AG04450 (cell line): ENCODE measurements around a stretch of chr10.

DNA sequence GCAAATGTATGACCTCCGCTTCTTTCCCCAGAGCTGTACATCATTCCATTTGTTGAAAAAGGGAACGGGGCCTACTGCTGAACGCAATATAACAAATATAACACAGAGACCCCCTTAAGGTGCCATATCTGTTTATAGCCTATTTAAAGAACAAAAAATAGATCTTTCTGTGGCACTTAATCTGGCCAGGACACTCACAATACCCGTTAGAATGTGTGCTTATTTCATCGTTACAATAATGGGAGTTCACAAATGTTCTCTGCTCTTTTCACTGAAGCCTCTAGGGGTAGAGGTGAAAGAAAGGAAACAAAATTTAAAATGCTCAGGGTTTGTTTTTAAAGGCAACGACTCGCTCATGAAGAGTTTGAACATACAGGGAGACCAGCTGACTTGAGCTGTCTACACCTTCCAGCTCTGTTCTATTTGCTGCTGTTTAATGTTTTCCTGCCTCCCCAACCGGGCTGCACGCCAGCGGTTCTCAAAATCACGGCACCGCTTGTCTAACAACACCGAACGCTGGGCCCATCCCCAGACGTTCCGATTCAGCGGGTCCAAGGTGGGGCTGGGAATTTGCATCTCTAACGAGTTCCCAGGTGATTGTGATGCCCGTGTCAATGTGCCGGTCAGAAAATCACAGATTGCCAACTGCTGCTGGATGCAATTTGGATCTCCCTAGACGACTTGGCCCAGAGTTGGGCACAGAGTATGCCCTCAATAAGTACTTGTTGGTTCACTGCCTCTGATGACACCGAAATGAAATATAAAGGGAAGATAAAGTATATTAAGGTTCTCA lies 28.2 kb downstream of the CELF2 start:
- CAGE, long polyA plus RNA = no peak
- RRBS = no CpG with 5 or more reads among the region's 22 CpGs

DNA sequence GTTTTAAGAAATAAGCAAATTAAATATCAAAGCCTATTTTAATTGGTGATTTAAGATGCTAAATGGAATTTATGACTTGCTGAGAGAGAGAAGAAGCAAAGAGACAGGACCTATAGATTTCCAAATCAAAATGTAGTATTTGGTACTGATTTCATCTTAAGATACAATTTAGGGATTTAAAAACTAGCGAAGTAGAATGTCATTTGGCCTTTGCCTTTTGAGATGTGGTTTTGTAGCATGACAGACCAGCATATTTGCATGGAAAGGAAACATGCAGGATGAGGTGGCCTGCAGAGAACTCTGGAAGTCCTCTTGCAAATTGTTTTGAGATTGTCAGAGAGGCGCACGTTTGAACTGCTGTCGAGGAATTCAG lies 136.5 kb downstream of the CELF2 start:
- CAGE, long polyA plus RNA = no peak
- RRBS = no CpG with 5 or more reads among the region's 4 CpGs

DNA sequence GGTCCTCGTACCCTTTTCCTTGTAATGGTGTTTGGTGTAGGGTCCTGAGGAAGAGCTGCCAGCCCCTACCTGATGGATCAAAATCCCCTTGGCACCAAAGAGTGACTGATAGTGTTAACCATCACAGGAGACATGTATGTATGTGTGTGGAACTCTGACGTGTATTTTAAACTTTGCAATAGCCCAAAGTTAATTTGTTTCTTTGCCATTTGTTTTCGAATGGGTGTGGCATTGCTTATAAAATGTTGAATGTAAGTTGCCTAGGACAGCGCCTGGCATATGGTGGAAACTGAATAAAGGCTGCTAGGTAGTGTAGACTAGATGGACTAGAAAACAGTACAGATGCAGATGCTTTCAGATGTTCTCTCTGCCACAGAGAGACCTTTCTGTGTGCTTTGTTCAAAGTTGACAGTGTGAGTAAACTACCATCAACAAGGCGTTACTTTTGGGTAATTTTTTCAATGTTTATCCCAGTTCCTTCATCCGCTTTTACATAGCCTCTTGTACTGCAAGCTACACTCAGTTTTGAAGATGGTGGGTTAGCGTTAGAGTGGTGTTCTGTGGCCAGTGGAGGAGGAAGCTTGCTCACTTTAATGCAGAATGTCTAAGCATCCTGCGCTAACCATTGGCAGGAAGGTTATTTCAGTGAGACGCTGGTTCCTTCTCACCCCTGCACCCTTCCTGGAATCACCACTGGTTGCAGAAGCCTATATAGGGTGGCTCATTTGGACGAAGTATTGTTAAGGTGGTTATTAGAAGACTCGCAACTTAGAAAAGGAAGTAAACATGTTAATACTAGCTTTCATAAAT lies 158.9 kb downstream of the CELF2 start:
- CAGE, long polyA plus RNA = no peak
- RRBS = no CpG with 5 or more reads among the region's 11 CpGs

GRCh38 chr10:11199800-11200369 lies 182.2 kb downstream of the CELF2 start:
- CAGE, long polyA plus RNA = no peak
- RRBS = no CpG with 5 or more reads among the region's 7 CpGs

GRCh38 chr10:11212609-11213116 lies 195.0 kb downstream of the CELF2 start:
- CAGE, long polyA plus RNA = no peak
- RRBS = no CpG with 5 or more reads among the region's 7 CpGs

- CAGE, long polyA plus RNA = no peak
- RRBS = no CpG with 5 or more reads among the region's 4 CpGs
These were observed 270.3 kb downstream of the CELF2 start for GRCh38 chr10:11288066-11288315.

DNA sequence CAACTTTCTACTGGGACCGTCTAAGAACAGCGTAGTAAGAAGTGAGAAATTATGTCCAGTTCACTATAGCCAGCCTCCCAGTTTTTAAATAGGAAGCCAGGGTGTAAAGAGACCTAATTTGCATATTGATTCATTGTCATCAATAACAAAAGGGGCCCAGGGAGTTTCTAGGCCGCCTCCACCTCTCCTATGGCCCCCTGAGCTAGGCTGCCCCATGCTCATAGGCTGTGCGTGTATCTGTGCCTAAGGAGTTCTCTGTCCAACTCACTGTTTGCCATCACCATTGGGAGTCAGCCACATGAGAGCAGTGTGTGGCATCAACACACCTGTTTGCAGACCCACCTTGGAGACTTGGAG lies 289.1 kb downstream of the CELF2 start:
- CAGE, long polyA plus RNA = no peak
- RRBS = no CpG with 5 or more reads among the region's 4 CpGs

DNA sequence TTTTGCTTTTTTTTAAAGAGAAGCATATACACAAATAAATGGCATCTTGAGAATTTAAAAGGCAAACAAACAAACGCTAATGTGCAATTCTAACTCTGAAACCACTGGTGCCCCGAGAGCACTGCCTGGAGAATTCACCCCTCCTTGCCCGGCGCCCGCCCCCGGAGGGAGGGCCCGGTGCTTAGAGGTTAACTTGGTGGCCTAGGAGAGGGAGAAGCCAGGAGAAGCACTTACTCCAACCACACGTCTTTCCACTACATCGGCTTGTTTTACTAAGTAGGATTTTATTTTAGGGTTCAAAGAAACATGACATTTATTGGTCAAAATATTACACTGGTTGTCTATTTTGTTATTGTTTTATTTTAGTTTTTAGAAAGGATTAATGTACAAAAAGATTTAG lies 282.1 kb downstream of the USP6NL start:
- CAGE, long polyA plus RNA = no peak
- RRBS = no CpG with 5 or more reads among the region's 9 CpGs

DNA sequence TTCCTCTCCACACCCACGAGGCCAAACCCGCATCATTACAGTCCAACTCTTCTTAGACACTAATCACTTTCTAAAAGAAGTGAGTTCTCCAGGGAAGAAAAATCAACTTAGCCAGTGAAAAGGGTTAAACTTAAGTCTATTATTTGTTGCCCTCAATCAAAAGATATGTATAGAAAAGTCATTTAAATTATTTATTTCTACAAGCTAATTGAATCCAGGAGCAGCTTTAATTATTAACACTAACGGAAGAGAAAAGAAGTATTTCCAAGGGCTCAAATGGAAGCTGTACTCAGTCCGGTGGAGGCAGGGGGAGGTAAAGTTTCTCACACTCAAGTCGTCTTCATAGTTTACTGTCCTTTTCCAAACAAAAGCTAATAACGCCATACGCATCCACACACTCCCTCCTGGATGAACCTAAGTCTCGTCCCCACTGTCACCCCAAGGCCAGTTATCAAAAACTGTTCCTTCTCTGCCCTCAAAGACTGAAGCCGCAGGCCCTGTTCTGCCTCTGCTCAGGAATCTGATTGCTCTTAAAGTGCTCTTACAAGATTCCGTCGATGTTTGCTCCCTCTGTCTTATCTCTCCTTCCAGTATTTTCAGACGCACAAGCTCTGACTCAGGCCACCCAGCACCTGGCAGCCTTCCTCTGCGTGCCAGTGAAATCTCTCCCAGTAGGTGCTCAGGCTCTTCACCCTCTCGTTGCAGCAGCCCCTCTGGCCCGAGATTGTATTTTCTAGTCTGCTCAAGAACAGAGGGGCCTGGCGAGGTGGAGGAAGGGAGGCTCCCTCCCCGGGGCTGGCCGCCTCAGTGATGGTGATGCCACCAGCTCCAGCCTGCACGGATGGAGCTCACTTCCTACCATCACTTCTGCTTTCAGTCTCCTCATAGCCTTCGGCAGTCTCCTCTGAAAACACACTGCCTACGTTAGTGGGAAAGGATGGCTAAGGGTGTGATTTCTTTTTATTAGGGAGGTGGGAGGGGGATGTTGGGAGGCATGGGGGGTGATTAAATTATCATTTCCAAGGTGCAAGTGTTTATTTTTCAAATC lies 276.4 kb downstream of the USP6NL start:
- CAGE, long polyA plus RNA = no peak
- RRBS = no CpG with 5 or more reads among the region's 21 CpGs

- CAGE, long polyA plus RNA = no peak
- RRBS = no CpG with 5 or more reads among the region's 3 CpGs
These were observed 217.7 kb downstream of the USP6NL start for GRCh38 chr10:11393890-11394089.

DNA sequence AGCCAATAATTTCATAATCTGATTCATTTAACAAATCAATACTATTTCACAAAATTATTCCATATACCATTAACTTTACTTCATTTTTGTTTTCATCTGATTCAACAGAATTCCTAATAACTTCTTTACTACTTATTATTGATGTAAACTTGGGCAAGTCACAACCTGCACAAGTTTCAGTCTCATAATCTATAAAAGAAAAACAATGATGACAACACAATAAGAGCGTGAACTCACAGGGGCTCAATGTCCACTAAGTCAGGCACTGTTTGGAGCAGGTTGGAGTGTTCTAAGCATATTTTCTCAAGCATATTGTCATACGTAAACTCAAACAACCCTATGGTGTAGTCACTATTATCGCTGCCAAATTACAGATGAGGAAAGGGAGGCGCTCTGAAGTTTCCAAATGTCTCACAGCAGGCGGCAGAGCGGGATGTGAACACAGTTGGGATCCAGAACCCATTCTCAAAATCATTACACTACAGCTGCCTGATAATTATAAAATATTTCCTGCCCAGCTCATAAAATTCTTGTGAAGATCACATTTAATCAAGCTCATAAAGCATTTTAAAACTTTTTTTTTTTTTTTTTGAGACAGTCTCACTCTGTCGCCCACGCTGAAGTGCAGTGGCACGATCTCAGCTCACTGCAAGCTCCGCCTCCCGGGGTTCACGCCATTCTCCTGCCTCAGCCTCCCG lies 64.3 kb downstream of the USP6NL start:
- CAGE, long polyA plus RNA = no peak
- RRBS = no CpG with 5 or more reads among the region's 13 CpGs

DNA sequence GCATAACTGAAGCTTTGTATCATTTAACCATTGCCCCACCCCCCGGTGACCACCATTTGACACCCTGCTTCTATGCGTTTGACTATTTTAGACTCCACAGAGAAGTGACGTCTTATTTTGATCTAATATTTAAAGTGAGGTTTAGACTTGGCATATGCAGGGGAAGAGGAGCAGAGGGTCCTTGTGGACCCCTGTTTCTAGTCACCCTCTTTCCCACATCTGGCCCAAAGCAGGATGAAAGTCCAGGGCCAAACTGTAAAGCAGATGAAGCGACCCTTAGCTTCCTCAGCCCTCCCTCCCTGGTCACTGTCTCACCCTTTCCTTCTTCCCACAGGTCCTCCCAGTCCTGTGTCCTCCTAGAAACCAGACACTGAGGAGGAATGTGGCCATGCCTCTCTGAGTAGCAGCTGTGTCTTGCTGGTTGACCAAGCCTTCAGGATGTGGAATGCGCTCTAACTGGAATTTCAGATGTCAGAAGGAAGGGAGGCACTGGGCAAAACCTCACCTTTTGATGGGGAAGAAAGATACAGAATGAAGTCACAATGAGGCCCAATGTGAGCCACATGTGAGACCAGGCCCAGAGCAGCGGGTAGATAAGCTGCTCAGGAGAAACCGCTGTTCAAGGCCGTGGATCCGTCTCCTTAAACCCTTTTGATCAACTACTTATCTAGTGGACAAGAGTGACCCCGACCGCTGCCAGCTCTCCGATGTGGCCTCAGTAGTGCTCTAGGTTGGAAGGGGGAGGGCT lies 54.9 kb upstream of the ECHDC3 start:
- CAGE, long polyA plus RNA = no peak
- RRBS = no CpG with 5 or more reads among the region's 12 CpGs

GRCh38 chr10:11830615-11831386 lies 7.6 kb downstream of the PROSER2 start:
- CAGE, long polyA plus RNA = no peak
- RRBS = no CpG with 5 or more reads among the region's 5 CpGs

DNA sequence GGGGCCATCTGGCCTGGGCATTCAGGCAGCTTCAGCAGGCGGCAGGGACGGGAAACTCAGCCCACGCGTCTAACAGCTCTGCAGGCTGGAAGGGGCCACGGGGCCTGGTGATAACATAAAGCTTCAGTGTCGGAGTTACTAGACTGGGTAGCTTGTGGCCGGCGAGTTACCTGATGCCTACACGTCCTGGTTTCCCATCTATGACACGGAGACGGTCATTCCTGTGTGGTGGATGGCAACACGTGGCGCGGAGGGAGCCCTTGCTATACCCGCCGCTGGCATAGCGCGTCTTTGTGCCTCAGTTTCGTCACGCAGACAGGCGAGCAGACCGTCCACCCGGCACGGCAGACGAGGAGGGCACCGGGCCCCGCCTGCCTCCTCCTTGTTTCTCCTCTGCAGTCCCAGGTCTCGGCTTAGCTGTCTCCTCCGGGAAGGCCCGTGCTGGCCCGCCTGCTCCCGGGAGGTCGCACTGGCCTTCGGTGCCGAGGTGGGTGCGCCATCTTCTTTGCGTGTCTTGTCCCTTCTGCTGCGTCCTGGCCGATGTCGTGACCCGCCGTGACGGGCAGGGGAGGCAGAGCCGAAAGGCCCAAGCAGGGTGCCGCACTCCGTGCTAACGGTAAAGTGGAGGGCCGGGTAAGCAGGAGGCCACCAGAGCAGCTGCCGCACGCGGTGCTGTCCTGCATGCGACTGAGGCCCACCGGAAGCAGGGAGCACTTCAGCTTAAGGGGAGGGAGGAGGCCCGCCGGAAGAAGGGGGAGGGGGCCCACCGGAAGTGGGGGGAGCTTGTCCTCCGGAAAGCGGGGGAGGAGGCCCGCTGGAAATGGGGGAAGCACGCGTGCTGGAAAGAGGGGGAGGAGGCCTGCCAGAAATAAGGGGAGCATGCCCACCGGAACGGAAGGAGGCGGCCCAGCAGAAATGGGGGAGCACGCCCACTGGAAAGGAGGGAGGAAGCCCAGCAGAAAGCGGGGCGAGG lies 71.1 kb downstream of the PROSER2 start:
- CAGE, long polyA plus RNA = no peak
- RRBS = 82% methylated on average over 16 of the region's 67 CpGs

- CAGE, long polyA plus RNA = no peak
- RRBS = no CpG with 5 or more reads among the region's 8 CpGs
These were observed 83.6 kb downstream of the UPF2 start for GRCh38 chr10:11958879-11959595.

GRCh38 chr10:12350132-12351318 lies 1.2 kb downstream of the CAMK1D start:
- CAGE, long polyA plus RNA = no peak
- RRBS = 2% methylated on average over 17 of the region's 61 CpGs

DNA sequence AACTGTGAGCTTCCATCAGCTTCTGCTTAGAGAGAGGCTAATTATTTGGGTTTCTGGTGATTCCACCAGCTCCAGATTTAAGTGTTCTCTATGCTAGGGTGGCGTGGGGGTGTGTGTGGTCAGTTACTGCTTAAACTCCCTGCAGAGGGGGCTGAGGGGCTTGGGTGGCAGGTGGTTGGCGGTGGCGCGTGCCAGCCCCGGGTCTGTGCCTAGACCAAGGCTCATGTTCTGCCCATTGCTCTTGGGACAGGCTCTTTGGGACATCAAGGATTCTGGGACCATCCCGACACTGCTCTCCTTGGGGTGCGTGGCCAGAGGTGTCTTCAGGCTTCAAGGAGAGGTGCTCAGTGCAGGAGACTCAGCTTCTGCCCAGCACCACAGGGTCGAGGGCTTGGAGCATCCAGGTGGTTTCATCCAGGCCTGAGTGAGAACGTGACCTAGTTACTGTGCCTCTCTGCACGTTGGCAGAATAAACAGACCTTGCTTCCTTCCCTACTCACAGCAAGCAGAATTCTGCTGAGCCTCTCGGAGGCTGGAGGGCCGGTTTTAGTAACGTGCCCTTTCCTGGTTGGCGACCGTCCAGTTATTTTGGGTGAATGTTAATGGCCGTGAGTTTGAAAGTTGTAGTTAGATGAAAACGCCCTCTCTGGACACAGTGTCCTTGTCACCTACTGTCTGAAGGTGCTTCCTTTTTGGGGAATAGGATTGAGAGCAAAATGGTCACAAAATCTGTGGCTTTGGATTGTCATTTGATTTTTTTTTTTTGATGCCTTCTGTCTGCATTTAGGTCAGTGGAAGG lies 39.9 kb downstream of the CAMK1D start:
- CAGE, long polyA plus RNA = no peak
- RRBS = no CpG with 5 or more reads among the region's 17 CpGs

DNA sequence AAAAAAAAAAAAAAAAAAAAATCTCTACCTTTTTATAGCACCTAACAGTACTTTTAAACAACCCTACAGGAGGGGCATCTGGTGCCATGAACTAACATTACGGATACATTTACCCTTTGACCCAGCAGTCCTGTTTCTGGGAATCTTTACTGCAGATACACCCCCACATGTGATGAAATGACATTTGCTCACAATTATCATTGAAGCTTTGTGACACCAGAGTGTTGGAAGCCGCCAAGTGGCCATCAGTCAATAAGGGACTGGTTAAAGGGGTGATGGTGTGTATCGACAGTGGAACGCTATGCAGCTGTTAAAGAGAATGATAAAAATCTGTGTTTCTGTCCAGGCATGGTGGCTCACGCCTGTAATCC lies 107.4 kb downstream of the CAMK1D start:
- CAGE, long polyA plus RNA = no peak
- RRBS = no CpG with 5 or more reads among the region's 5 CpGs

- CAGE, long polyA plus RNA = no peak
- RRBS = no CpG with 5 or more reads among the region's 5 CpGs
These were observed 149.9 kb downstream of the CAMK1D start for GRCh38 chr10:12499052-12499891.

DNA sequence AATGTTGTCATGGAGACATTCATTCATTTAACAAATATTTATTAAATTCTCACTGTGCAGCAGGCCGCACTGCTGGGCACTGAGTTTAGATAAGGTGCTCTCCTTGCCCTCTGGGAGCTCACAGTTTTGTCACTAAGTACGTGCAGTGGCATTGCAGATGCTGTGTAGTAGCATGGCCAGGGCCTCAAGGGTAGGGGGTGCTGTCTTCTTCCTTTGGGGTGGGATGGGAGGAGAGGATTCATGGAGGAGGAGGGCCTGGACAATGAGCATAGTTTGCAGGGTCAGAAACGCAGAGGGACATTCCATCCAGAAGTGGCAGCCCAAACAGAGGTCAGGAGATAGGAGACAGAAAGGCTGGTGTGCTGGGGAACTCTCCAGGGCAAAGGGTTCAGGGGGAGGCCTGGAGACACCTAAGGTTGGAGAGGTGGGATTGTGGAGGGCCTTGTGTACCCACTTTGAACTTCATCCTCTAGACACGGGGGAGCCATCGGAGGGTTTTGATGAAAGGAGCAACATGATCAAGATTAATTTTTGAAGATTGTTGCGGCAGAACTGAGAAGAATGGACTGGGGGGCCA lies 207.0 kb downstream of the CAMK1D start:
- CAGE, long polyA plus RNA = no peak
- RRBS = no CpG with 5 or more reads among the region's 6 CpGs